Heart left ventricle (tissue), 7 donors: Measurements from ENCODE around the gene UTP6.

- PRO-cap, 6 experiments, result peak in 2 of 6 experiments; most common plus-strand start chr17:29668202 (in 1); most common minus-strand start chr17:29668091 (in 2)
- RAMPAGE, long total RNA, 2 experiments, result no peak in any of the 2 experiments
Observed at GRCh38 chr17:29667980-29668325, 45.2 kb upstream of the CORO6 start.

DNA sequence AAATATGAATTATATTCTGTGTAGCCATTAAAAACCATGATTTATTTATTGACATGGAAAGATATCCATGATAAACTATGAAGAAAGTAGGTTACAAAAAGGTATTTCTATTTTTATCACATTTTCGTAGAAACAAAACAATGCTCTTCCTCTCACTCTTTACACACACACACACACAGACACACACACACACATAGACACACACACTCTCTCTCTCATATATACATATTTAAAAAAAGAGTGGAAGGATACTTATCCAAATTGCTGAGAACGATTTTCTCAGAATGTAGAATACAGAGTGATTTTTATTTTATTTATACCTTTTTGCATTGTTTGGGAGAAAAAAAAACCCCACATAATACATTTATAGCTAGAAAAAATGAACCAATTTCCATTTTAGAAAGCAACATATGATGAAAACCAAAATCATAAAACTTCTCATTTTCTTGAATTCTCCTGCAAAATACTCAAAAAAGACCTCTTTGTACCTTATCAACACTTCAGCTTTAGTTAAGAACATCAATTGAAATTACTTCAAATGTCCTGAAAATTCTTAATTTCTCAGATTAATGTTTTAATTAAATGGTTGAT is 68.1 kb upstream of the CORO6 start:
- PRO-cap, 6 experiments, result no peak in any of the 6 experiments
- RAMPAGE, long total RNA, 2 experiments, result no peak in any of the 2 experiments
- RRBS, result no CpG with 5 or more reads among the region's 2 CpGs

DNA sequence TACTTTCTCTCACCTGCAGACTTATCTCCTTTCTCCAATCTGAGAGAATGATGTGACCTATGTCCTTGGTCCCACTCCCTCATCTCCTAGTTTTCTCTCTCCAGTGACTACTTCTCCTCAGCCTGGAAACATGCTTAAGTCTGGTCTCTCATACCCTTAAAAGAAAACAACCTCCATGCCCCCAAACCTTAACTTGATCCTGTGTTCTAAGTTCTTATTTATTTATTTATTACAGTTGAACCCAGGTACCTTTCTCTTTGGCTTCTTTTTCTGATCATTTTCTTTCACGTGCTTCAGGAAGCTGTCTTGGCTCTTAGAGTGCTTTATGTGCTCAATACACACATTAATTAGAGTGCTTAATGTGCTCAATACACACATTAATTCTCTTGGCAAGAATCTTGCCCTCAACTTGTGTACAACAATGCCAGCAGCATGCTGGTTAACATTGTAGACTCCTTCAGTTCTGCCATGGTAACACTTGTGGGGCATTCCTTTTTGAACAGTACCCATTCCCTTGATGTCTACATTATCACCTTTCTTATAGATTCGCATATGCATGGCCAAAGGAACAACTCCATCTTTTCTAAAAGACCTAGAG is 93.4 kb upstream of the CORO6 start:
- PRO-cap, 6 experiments, result no peak in any of the 6 experiments
- RAMPAGE, long total RNA, 2 experiments, result no peak in any of the 2 experiments
- RRBS, result no CpG with 5 or more reads among the region's 2 CpGs

- PRO-cap, 6 experiments, result peak in 2 of 6 experiments; most common plus-strand start chr17:29760477 (in 2)
- RAMPAGE, long total RNA, 2 experiments, result no peak in any of the 2 experiments
- RRBS, result no CpG with 5 or more reads among the region's 7 CpGs
Observed at GRCh38 chr17:29760217-29760709, 137.6 kb upstream of the CORO6 start.

GRCh38 chr17:29769863-29770749 is 147.4 kb upstream of the CORO6 start:
- PRO-cap, 6 experiments, result no peak in any of the 6 experiments
- RAMPAGE, long total RNA, 2 experiments, result no peak in any of the 2 experiments
- RRBS, result no CpG with 5 or more reads among the region's 8 CpGs

DNA sequence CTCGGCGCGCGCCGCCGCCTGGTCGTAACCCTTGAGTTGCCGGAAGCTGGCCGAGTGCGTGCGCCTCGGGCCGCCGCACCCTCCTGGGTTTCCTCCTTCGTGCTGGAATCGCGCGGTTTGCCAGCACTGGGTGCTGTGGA is 118 bp upstream of the SSH2 start:
- PRO-cap, 6 experiments, result peak in 6 of 6 experiments; most common plus-strand start position 34 of the sequence (in 6)
- RAMPAGE, long total RNA, 2 experiments, result no peak in any of the 2 experiments
- RRBS, result no CpG with 5 or more reads among the region's 18 CpGs

- PRO-cap, 6 experiments, result no peak in any of the 6 experiments
- RAMPAGE, long total RNA, 2 experiments, result no peak in any of the 2 experiments
- RRBS, result 7% methylated on average over 3 of the region's 21 CpGs
Observed at GRCh38 chr17:30236797-30237337, 1.4 kb upstream of the SLC6A4 start.

GRCh38 chr17:30337547-30338114 is 3.8 kb upstream of the TMIGD1 start:
- PRO-cap, 6 experiments, result no peak in any of the 6 experiments
- RAMPAGE, long total RNA, 2 experiments, result no peak in any of the 2 experiments
- RRBS, result no CpG with 5 or more reads among the region's 3 CpGs

GRCh38 chr17:30344065-30345404 is 10.7 kb upstream of the TMIGD1 start:
- PRO-cap, 6 experiments, result peak in 1 of 6 experiments; most common plus-strand start chr17:30344736 (in 1)
- RAMPAGE, long total RNA, 2 experiments, result no peak in any of the 2 experiments
- RRBS, result no CpG with 5 or more reads among the region's 12 CpGs

GRCh38 chr17:30424171-30424683 is 45.5 kb downstream of the CPD start:
- PRO-cap, 6 experiments, result no peak in any of the 6 experiments
- RAMPAGE, long total RNA, 2 experiments, result no peak in any of the 2 experiments
- RRBS, result no CpG with 5 or more reads among the region's 5 CpGs

DNA sequence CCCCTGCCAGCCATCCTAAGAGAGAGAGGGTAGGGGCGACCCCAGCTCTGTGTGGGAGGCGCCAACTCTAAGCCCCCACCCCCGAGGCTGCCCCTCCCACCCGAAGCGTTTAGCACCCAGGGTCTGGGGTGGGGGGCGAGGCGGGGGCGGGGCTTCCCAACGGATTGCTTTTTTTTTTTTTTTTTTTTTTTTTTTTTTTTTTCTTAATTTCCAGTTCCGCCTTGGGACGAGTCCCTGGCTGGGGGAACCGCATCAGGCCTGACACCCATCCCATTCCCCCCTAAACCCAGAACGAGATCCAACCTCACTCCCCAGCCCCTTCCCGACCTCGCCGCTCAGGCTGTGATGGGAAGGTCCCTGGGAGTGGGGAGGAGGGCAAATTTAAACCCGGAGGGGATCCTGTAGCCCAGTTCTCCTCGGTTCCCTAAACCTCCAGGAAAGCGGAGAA is 169.1 kb downstream of the GOSR1 start:
- PRO-cap, 6 experiments, result no peak in any of the 6 experiments
- RAMPAGE, long total RNA, 2 experiments, result no peak in any of the 2 experiments
- RRBS, result no CpG with 5 or more reads among the region's 19 CpGs

DNA sequence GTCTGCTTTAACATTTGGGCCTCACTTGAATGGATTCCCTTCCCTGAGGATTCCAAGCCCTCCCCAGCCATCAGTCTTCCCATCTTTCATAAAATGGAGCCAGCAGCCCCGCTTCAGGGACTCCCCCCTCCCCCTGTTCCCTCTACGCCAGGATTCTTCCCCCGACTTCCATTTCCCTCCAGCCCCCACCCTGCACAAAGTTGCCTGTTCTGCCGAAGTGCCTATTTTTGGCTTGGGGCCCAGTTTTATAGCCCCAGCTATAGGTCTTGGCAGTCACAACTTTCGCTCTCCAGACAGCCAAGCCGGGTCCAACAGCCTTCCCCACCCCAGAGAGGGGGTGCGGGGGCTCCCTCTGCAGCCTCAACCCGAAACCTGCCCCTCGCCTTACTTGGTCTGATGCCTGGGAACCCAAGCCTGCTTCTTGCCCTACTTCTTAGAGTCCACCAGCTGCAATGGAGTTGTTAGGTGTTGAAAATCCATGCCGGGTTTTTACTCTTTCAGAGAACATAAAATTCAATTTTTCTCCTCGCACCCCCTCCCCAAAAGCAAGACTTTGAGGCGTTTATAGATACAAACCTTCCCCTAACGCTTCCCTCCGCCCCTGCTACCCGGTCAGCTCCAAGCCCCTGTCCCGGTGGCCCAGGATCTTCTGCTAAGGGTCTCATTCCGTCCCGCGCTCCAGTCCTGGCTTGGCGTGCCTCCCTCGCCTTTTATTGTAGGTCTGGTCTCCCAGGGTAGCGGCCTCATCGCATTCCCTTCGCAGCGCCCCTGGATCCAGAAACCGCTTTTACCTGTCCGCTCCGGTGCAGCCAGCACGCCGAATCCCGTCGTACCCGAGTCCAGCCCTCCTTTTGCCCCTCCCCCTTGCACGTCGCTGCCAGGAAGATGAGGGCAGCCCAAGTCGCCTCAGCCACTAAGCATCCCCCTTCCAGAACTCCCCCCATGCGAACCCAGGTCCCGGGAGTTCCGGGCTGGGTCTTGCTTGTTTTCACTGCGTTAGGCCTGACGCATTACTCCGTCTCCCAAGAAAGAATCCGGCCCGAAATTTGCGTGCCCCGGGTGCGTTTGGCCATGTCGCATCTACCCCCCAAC is 116.6 kb downstream of the CRLF3 start:
- PRO-cap, 6 experiments, result peak in 6 of 6 experiments; most common plus-strand start position 962 of the sequence (in 3); most common minus-strand start position 839 of the sequence (in 4)
- RAMPAGE, long total RNA, 2 experiments, result no peak in any of the 2 experiments
- RRBS, result under 1% methylated on average over 2 of the region's 48 CpGs

- PRO-cap, 6 experiments, result no peak in any of the 6 experiments
- RAMPAGE, long total RNA, 2 experiments, result no peak in any of the 2 experiments
- RRBS, result 47% methylated on average over 3 of the region's 14 CpGs
Observed at GRCh38 chr17:30822776-30823326, 1.6 kb downstream of the CRLF3 start.

DNA sequence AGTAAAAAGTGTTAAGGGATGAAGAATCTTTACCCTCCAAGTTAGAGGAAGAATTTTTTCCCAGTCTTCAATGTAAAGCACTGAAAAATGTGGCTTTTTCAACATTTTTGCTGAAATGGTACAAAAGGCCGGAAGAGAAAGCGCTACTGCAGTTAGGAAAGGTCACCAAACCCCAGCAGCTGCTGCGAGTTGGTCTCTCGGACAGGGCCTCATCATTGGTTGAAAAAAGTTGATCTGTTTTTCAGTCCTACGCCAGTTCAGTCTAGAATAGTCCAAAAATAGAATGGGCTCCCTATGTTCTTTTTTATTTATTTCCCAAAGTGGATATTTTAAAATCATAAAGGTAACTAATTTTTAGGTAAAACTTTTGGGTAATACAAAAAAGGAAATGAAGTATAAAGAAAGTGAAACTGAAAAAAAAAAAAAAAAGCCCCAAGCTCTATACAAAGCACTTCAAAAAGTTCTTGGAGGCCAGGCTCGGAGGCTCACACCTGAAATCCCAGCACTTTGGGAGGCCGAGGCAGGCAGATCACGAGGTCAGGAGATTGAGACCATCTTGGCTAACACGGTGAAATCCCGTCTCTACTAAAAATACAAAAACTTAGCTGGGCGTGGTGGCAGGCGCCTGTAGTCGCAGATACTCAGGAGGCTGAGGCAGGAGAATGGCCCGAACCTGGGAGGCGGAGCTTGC is 17.4 kb downstream of the ADAP2 start:
- PRO-cap, 6 experiments, result no peak in any of the 6 experiments
- RAMPAGE, long total RNA, 2 experiments, result no peak in any of the 2 experiments
- RRBS, result no CpG with 5 or more reads among the region's 15 CpGs

GRCh38 chr17:31051952-31052590 is 42.7 kb upstream of the NF1 start:
- PRO-cap, 6 experiments, result no peak in any of the 6 experiments
- RAMPAGE, long total RNA, 2 experiments, result no peak in any of the 2 experiments
- RRBS, result no CpG with 5 or more reads among the region's 6 CpGs

- PRO-cap, 6 experiments, result no peak in any of the 6 experiments
- RAMPAGE, long total RNA, 2 experiments, result no peak in any of the 2 experiments
- RRBS, result no CpG with 5 or more reads among the region's 3 CpGs
Observed at GRCh38 chr17:31158800-31159532, 64.2 kb downstream of the NF1 start.

DNA sequence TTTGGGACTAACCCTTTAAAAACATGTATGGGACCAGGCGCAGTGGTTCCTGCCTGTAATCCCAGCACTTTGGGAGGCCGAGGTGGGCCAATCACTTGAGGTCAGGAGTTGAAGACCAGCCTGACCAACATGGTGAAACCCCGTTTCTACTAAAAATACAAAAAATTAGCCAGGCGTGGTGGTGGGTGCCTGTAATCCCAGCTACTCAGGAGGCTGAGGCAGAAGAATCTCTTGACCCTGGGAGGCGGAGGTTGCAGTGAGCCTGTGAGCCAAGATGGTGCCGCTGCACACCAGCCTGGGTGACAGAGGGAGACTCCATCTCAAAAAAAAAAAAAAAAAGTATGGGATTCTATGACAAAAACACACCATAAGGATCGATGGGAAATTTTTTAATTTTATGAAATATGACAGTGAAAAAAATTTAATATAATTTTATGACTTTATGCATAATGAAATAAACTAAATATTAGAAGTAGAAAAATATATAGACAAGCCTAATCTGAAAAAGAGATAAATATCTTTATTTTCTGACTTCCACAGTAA is 1.6 kb downstream of the EVI2B start:
- PRO-cap, 6 experiments, result no peak in any of the 6 experiments
- RAMPAGE, long total RNA, 2 experiments, result no peak in any of the 2 experiments
- RRBS, result no CpG with 5 or more reads among the region's 7 CpGs

DNA sequence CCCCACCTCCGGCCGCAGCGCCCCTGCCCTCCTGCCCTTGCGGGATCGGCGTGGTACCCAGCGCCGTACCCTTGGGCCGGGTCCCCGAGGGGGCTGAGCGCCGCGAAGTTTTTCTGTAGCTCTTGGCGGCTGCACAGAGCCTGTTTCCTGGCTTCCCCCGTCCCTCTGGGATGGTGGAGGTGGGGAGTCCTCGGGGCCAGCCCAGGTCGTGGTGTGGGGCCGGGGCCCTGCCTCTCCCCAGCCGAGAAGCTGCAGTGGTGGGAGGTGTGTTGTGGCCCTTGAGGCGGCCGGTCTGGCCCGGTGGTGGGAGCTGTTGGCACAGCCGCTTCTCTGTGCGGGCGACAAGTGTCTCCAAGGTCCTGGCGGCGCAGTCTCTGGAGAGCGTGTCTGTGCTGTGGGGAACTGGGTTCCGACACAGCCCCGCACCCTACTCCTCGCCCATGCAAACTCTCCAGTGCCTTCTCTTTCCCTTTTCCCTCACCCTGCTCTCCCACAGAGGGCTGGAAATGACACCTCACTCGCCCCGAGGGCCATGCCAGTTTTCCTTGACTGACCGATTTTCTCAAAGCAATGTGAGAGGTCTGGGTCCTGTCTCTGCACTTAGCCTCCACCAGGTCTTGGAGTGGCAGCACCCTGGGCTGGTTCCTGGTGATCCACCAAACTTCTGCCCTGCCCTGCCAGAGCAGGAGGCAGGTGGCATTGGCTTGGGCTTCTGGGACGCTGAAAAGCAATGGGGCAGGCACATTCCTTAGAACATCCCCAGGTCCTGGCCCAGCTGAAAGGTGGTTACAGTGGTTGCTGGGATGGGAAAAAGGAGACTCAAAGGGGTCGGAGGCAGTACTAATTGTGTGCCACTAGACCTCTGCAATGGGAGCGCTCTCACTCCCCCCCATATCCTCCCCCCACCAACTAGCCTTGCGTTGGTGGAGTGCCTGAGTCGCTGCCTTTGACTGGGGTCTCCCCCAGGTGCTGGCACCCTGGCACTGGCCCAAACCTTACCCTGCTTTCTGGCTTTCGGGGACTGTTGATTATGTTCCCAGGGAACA is 97.4 kb downstream of the RAB11FIP4 start:
- PRO-cap, 6 experiments, result peak in 1 of 6 experiments; most common minus-strand start position 376 of the sequence (in 1)
- RAMPAGE, long total RNA, 2 experiments, result no peak in any of the 2 experiments
- RRBS, result under 1% methylated on average over 13 of the region's 40 CpGs

DNA sequence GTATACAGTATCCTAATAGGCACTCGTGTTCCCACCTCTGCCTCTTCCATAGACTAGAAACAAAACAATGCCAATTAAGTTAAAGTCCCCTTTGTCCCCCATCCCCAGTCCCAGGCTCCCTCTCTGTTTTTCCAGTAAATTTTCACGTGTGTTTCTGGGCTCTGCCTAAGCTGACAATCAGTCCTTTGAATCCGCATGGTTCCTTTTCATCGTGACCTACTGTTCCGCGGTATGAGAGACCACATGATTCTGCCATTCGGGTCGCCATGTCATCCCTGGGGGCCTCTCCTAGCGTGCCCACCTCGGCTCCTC is 157.5 kb downstream of the RAB11FIP4 start:
- PRO-cap, 6 experiments, result peak in 1 of 6 experiments; most common plus-strand start position 233 of the sequence (in 1); most common minus-strand start position 179 of the sequence (in 1)
- RAMPAGE, long total RNA, 2 experiments, result no peak in any of the 2 experiments
- RRBS, result no CpG with 5 or more reads among the region's 10 CpGs

DNA sequence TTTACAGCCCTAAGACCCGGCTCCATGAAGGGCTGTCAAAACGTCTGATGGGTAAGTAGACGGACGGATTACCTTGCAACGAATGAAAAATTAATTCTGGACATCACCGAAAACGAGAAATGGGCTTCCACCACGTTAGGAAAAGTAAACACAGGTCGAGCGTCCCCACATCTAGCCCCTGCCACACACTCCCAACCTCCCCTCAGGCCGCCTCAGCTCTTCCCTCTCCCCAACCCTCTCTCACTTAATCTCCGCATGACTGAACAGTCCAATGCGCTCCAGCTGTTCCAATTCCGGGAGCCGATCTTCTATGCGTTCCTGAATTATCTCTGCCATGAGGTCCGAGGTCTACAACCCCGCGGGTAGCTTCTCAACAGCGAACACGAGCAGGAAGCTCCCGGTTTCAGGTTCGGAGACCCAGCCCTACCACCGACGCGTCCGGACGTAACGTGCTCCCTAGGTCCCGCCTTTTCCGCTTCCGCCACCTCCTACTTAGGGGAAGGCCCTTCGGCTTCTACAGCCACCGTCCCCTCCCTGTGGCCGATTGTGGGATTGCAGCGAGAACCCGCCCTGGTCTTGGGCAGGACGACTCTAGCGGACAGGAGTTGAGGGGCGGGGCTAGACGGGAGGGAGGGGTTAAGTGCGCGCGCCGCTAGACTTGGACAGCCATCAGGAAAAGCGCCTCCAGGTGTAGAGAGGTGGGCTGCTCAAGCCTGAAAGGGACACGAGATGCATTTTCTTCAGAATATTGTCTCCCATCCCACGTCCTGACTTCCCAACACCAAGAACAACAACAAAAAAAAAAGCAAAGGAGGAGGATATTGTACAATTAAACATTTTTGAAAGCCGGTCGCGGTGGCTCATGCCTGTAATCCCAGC is at the start of gene UTP6:
TSS of gene UTP6 (minus strand) at position 417 of the 879 bp plus-strand sequence.
- PRO-cap, 6 experiments, result peak in 6 of 6 experiments; most common plus-strand start position 639 of the sequence (in 5); most common minus-strand start position 446 of the sequence (in 5)
- RAMPAGE, long total RNA, 2 experiments, result start-site peak on the minus strand in 2 of 2 experiments, centred at positions 402 to 407 of the sequence, 170 to 221 reads per replicate
- RRBS, result under 1% methylated on average over 11 of the region's 51 CpGs